Retinal pigment epithelial cell (primary cell): ENCODE measurements around the genes PPP1R14B, GPR137, RPS6KA4 and BATF2.

DNA sequence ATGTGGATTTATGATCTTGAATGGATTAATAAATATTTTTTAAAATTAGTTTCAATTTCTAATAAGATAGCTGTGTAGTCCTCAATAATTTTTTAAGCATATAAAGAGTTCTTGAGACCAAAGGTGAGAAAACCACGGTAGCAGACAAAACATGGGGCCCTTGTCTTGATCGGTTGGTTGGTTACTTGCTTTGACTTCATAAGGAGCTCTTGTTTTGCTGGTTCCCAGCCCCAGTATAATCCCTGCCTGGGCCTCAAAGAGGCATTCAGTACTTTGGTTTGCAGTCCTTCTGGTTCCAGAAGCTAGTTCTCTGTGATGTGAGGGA is 17.0 kb downstream of the MARK2 start:
- RRBS: no CpG with 5 or more reads among the region's 2 CpGs

- RRBS: 11% methylated on average over 4 of the region's 5 CpGs
Observed at GRCh38 chr11:63872875-63873188, 33.9 kb downstream of the MARK2 start.

- RRBS: no CpG with 5 or more reads among the region's 6 CpGs
Observed at GRCh38 chr11:63889267-63889863, 27.6 kb downstream of the RCOR2 start.

DNA sequence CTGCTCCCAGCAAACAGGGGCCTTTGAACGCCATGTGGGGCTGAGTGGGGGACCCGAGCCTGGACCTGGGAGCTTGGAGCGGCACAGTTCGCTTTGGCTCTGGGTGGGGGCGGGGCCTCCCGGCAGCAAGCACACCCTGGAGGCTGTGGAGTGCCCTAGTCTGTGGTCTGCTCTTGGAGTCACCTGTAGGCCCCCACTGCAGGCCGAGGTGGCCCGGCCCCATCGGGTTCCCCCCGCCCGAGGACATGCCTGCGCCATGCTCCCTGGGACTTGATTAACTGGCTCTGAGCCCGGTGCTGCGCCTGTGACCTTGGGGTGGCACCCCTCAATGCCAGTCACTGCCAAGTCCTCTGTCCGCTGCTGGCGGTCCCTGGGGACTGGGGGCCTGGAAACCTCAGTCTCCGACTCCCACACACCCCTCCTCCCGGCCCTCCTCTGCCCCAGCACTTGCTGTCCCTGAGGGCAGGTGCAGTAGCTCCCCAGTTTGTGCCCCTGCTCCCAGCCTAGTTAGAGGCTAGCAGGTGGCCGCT is 16.7 kb upstream of the FLRT1 start:
- RRBS: 26% methylated on average over 7 of the region's 19 CpGs

- RRBS: 3% methylated on average over 3 of the region's 104 CpGs
Observed at GRCh38 chr11:64246144-64247185, at the start of gene PPP1R14B. Gene PPP1R14B, minus strand, starts transcription at chr11:64246943.

DNA sequence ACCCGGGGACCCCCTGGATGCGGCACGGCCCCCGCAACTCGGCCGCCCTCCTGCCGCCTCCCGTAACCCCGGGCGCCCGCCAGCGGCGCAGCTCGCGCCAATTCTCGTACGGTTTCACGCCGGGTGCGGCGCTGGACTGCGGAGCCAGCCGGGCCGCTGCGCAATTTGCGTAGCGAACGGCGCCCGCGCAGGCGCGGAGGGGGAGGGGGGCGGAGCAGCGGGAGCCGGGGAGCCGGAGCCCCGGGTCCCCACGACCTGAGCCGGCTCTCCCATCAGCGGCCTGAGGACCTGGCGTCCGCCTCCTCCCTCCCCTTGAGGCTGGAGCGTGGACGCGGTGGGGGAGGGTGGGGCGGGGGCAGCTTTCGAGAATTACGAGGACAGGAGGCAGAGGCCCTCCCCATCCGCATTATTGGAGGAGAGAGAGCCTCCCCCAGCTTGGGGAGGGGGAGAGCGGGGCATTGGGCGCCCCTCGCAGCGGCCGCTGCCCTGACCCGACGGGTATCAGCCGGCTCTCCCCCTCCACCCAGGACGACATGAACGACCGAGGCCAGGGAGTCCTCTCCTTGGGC is at the start of gene GPR137:
TSS of gene GPR137 (plus strand) at position 212 of the 569 bp plus-strand sequence.
- RRBS: 1% methylated on average over 31 of the region's 61 CpGs

- RRBS: 1% methylated on average over 4 of the region's 21 CpGs
Observed at GRCh38 chr11:64303945-64304666, 1.2 kb upstream of the ESRRA start.

DNA sequence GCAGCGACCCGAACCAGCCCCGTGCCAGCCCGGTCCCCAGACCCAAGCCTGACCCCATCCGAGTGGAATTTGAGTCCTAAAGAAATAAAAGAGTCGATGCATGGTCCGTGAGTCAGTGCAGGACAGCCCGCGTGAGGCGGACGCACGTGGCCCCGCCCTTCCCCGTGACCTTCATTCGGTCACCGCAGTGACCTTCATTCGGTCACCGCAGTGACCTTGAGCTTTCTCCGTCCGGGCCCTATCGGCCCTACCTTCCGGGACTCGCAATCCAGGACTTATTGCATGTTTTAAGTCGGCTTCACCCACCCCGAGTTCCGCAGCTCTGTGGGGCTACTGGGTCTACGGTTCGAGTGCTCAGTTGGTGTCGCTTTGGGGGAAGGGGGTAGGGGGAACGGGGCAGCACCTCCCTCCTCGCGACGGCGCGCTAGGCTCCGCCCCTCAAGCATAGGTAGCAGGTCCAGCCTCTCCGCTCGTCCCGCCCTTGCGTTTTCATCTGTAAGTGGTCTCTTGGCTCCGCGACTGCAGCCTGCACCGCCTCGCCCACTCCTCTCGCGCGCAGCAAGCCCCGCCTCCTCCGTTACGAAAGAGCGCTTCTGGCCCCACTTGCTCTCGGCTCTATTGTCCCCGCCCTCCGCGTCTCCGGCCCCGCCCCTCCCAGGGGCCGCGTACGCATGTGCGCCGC is 516 bp upstream of the ESRRA start:
- RRBS: under 1% methylated on average over 9 of the region's 62 CpGs

- RRBS: 2% methylated on average over 12 of the region's 19 CpGs
Observed at GRCh38 chr11:64305349-64305476, 111 bp upstream of the ESRRA start.

DNA sequence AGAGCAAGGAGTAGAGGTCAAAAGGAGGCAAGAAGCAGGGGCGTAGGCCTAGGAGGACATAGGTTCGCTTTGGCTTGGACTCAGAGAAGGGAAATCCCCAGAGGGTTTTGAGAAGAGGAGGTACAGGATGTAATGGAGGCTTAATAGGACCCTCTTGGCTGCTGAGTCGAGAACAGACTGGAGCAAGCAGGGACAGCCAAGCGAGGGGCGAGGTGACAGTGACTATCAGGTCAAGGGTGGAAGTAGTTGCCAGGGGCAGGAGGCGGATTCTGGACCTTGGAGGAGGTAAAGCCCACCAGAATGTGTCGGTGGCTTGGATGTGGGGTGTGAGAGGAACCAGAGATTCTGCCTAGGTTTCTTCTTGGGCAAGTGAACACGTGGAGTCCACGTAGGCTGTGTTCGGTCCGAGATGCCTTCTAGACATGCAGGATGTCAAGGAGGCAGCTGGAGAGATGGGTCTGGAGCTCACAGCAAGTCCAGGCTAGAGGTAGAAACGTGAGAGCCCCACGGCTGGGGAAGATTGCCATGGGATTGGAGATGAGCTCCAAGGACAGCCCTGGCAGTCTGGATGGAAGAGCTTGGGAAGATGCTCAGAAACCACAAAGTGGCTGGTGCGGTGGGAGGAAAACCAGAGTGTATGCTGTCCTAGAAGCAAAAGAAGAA is 4.3 kb downstream of the TRMT112 start:
- RRBS: no CpG with 5 or more reads among the region's 14 CpGs

DNA sequence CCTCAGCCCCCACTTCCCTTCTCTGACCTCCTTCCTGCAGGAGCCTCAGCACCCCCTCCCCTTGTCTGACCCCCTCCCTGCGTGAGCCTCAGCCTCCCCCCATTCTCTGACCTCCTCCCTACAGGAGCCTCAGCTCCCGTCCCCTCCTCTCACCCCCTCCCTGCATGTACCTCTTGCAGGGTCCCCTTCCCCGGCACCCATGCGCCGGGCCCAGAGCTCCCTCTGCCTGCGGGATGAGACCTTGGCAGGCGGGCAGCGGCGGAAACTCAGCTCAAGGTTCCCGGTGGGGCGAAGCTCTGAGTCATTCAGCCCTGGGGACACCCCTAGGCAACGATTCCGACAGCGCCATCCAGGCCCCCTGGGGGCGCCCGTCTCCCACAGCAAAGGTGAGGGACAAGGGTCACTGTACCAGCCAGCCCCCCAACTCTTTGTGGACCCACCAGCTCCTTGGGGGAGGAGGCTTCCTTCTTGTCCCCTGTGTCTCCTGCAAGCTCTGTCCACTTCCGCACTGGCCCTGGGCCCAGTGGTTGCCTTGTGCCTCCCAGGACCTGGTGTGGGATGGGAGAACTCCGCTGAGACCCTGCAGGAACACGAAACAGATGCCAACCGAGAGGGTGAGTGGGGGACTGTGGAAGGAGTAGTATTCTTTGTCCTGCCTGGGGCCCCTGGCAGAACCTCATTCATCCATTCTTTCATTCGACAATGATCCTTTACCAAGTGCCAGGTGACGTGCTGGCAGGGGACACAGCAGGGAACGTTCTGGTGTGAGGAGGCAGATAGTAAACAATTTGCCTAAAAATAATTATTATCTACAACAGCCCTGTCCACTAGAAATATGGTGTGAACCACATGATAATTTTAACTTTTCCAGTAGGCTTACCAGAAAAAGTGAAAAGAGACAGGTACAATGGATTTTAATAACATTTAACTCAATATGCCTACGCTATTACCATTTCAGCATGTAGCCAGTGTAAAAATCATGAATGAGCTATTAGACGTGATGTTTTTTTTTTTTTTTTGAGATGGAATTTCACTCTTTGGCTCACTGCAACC is 3.6 kb upstream of the RPS6KA4 start:
- RRBS: 1% methylated on average over 6 of the region's 25 CpGs

DNA sequence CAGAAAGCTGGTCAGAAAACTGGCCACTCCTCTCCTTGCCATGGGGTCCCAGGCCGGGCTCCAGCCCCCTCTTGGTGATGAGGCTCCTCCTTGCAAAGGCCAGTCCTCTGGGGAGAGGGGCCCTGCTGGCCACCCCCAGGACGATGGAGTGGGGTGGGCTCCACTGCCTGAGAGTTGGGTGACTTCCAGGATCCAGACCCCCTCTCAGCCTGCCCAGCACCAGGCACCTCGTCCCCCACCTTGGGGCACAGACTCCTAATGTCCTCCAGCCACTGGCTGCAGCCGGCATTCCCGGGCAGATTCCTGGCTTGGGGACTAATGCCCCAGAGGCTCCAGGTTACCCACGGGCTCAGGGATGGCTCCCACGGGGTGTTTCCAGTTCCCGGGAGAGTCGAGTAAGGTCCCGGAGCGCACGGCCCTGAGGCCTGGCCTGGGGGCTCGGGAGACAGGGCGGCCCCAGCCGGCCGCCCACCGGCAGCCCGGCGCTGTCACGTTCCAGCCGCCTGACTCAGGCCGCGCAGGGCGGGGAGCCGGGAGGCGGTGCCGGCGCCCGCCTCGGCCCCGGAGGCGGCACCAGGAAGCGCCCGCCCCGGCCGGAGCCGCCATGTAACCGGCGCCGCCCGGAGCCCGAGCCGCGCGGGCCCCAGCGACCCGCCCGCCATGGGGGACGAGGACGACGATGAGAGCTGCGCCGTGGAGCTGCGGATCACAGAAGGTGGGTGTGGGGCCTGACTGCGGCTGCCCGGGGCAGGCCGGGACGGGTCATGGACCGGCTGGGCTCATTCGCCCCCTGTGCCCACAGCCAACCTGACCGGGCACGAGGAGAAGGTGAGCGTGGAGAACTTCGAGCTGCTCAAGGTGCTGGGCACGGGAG is at the start of gene RPS6KA4:
TSS of gene RPS6KA4 (plus strand) at position 587 of the 874 bp plus-strand sequence.
- RRBS: under 1% methylated on average over 23 of the region's 65 CpGs

- RRBS: no CpG with 5 or more reads among the region's 17 CpGs
Observed at GRCh38 chr11:64850571-64851513, 6.4 kb upstream of the CDC42BPG start.

DNA sequence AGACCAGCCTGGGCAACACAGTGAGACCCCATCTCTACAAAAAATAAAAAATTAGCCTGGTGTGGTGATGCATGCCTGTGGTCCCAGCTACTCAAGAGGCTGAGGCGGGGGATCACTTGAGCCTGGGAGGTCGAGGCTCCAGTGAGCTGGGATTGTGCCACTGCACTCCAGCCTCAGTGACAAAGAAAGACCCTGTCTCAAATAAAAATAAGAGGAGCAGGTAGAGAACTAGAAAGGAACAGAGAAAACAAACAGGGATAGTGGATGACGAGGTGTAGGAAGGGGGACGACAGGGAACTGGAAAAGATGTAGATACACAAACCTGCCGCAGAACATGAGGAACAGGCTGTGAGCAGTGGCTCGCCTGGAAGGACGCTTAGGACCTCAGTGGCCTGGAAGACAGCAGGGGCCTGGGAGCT is 13.7 kb upstream of the EHD1 start:
- RRBS: no CpG with 5 or more reads among the region's 7 CpGs

DNA sequence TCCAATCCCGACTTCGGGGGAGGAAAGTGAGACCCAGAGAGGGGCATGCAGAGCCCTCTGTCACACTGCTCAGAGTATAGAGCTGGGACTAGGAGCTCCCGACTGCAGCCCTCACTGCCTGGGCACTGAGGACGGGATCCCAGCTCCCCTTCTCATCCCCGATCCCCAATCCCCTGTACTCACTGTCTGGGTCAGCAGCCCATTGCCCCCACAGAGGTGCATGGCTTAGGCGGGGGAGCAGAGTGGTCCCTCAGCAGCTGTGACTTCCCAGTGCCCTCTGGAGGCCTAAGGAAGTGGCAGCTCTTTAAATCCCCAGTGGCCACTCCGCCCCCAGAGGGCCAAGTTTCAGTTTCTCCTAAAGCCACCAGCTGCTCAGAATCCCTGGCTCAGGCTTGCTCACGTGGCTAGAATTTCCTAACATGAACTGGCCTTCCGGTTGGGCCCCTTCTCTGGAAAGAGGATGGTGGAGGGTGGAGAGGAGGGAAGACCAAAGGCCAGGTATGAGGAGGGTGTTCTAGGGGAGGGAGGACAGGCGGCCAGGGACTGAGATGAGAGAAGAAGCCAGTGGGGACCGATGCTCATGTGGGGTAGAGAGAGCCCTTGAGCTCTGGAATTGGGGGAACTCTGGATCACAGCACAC is at the start of gene BATF2:
TSS of gene BATF2 (minus strand) at position 279 of the 640 bp plus-strand sequence.
- RRBS: no CpG with 5 or more reads among the region's 11 CpGs

GRCh38 chr11:65083500-65083716 is 432 bp downstream of the CDCA5 start:
- RRBS: no CpG with 5 or more reads among the region's 8 CpGs

DNA sequence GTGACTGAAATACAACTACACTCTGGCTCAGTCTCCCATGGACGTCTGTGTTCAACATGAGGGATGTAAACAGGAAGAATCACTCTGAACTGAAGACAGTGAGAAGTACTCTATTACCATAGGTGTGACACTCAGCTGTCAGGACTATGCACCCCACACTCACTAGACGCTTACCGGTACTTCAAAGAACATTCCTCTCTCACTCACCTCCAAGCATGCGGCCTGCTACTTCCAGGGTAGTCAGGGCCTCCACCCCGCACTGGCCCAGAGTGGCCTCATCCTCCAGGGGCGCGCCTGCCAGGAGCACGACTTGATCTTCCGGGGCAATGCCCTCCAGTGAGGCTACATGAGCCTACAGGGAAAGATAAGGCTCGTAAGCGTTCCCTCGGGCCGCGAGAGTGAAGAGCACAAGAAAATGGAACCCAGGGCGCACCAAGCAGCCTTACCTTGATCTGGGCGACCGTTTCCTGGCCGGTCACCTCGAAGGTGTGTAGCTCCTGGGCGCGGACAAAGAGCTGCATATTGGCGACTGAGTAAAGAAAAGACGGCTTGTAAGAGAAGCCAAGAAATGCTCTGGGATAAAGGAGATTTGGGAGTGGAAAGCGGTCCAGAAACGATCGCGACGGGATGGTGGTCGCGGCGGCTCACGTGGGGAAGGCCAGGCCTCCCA is 506 bp downstream of the FAU start:
- RRBS: no CpG with 5 or more reads among the region's 32 CpGs

GRCh38 chr11:65133684-65134137 is 608 bp downstream of the SYVN1 start:
- RRBS: 0% methylated on average over 4 of the region's 21 CpGs

DNA sequence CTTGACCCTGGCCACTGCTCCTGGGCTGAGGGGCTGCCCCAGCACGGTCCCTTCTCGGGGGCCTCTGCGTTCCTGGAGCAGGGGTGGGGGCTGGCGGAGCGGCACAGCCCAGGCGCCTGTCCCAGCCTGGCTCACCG is 184 bp downstream of the CAPN1 start:
- RRBS: no CpG with 5 or more reads among the region's 7 CpGs

DNA sequence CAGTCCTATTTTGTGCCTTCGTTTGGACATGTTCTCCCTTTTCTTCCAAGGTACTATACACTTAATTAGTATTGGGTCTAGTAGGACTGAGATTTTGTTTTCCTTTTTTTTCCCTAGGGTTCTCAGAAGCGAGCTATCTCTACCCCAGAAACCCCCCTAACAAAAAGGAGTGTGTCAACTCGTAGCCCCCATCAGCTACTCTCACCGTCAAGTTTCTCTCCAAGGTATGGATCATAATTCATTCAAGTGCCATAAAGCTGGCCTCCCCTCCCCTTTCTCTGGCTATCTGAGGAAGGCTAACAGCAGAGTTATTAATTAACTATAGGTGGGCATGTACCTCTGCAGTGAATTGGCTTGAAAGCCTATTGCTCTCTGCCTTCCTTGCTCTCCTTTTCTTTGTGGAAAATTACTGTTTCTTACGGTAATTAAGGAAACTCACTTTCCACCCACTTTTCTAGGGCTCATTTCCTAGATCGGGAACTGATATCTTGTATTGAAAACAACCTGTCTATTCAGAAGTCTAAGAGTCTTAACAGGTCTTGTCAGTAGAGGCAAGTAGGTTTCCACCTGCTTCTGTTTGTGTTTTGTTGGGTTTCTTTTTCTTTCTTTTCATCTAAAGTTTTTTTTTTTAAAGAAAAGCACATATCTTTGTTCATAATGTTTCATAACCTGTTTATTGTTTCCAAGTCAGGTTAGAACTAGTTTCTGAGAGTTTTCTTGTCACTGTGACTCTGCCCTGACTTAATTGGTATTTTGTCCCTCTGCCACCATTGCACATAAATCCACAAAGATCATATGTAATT is 14.2 kb downstream of the POLA2 start:
- RRBS: no CpG with 5 or more reads among the region's 6 CpGs